OVCAR3 (cell line): ENCODE measurements around the genes PKIB and NKAIN2.

- RRBS, result no CpG with 5 or more reads among the region's 7 CpGs
These were observed 47.1 kb upstream of the PLN start for GRCh38 chr6:118500808-118501652.

DNA sequence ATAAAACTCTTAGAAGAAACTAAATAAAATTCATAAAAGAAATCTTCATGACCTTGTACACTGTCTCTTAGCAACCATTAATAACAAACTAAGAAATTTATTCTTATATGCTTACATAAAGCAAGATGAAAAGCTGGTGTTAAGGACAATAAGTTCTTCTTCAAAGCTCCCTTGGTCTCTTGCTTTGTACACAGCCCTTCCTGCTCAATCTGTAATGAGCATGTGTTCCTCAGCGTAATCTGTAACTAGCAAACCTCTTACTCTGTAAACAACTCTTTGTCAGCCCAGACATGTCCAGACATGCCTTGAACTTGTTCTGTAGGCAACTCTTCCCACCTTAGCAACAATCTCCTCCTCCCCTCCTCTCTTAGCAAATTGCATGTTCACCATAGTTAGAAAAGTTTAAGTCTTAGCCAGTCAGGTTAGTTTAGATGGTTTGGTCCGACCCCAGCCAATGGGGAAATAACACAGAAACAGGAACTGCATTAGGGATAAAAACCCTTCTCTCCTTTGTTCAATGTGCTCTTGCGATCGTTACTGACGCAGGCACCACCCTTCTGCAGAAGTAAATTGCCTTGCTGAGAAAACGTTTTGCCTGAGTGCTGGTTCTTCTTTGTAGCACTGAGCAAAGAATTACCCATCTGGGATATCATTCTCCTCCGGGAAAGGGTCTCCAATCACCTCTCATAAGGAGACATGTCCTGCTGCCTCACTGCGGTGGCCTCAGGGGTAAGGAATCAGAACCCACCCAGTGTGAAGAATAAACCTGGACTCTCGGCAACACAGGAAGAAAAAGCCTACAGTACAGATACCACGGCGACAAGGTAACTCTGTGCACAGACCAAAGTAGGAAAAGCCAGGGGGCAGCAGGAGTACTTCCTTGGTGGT is 26.0 kb downstream of the PLN start:
- RRBS, result no CpG with 5 or more reads among the region's 11 CpGs

GRCh38 chr6:118626413-118626967 is 24.9 kb downstream of the CEP85L start:
- RRBS, result no CpG with 5 or more reads among the region's 9 CpGs

DNA sequence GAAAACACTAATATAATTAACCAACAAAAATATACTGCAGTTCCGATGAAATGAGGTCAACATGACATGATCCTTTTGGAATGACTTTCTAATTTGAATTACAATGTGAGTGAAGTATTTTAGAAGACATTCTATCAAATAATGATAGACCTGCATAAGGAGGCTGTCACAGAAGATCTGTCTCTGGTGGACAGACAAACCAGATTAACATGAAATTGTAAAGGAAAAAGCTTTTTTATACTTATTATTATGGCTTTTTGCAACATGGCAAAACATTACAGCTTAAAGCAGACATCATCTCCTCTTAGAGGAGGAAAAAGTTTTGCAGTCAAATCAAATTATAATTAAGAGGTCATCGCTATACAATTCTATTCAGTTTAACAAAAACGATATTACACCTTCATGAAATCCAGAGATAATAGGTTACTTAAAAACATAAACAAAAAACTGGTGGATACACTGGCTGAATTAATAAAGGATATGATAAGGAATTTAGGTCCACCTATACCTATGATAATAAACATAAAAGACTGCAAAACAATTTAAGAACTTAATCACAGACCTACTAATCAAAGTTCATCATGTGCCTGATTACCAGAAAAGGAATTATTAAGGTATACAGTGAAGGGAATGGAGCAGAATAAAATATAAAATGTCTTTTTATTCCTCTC is 100.8 kb upstream of the FAM184A start:
- RRBS, result no CpG with 5 or more reads among the region's 3 CpGs

GRCh38 chr6:119301898-119302390 is 47.6 kb downstream of the MAN1A1 start:
- RRBS, result no CpG with 5 or more reads among the region's 2 CpGs

DNA sequence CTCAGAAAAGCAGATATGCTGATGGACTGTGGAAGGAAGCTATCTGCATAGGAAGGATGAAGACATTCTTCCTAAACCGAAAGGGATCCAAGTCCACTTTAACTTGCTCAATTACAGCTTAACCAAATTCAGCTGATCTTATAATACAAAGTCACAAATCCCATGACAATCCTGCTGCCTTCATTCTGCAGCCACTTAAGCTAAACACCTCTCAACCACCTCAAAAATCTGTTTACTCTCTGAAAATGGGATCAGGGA is 2.6 kb downstream of the MAN1A1 start:
- RRBS, result no CpG with 5 or more reads among the region's 1 CpG

DNA sequence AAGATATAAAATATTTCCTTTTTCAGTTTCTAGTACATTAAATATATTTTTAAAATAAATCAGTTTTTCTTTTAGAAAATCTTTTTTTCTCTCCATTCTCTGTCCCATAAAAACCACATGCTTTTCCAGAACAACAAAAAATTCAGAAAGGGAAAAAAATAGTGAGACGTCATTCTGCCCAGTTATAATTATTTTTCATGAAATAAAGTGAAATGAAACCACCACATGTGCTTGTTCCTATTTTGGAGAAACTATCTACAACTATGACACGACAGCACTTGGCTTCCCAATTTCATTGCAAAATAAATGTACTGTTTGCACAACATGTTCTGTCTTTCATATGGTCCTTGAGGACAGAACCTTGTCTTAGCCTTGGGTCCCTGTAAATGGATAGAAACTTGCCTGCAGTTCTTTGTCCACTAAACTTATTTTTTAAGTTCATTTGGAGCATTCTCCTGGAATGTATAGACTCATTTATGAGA is 5.6 kb upstream of the MAN1A1 start:
- RRBS, result no CpG with 5 or more reads among the region's 2 CpGs

GRCh38 chr6:121436926-121437308 is 1.5 kb downstream of the GJA1 start:
- RRBS, result 6% methylated on average over 15 of the region's 22 CpGs

DNA sequence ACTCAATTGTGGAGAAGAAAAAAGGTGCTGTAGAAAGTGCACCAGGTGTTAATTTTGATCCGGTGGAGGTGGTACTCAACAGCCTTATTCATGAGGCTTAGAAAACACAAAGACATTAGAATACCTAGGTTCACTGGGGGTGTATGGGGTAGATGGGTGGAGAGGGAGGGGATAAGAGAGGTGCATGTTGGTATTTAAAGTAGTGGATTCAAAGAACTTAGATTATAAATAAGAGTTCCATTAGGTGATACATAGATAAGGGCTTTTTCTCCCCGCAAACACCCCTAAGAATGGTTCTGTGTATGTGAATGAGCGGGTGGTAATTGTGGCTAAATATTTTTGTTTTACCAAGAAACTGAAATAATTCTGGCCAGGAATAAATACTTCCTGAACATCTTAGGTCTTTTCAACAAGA is 12.6 kb downstream of the GJA1 start:
- RRBS, result no CpG with 5 or more reads among the region's 3 CpGs

DNA sequence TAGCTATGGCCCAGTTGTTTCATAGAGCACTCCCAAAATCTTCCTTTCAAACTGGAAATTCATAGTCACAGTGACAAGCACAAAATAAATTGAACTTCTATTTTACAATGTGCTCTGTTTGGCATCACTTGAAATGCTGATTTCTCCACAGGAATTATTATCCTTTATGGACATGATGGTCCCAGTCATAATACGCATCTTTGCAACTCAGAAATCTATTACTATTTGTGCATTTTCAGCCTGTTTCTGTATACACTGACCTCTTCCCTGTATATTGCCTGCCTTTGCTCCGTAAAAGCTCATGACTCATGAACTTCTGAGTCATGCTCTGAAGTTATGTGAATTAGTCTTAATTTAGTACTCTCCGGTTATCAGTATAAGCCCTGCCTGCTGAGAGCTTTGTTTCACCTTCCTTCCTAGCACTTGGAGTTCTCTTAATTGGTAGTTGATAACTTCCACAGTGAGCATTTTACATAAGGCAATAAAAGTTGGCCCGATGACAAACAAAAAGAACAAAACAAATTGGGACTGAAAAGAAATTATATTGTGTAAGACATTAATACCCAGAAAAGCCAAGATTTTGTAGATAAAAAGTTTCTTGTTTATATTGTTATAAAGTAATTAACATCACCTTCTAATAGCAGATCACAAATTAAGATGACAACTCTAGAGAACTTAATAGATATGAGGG is 231.3 kb downstream of the GJA1 start:
- RRBS, result no CpG with 5 or more reads among the region's 4 CpGs

- RRBS, result no CpG with 5 or more reads among the region's 4 CpGs
These were observed 187.9 kb upstream of the HSF2 start for GRCh38 chr6:122211418-122212014.

DNA sequence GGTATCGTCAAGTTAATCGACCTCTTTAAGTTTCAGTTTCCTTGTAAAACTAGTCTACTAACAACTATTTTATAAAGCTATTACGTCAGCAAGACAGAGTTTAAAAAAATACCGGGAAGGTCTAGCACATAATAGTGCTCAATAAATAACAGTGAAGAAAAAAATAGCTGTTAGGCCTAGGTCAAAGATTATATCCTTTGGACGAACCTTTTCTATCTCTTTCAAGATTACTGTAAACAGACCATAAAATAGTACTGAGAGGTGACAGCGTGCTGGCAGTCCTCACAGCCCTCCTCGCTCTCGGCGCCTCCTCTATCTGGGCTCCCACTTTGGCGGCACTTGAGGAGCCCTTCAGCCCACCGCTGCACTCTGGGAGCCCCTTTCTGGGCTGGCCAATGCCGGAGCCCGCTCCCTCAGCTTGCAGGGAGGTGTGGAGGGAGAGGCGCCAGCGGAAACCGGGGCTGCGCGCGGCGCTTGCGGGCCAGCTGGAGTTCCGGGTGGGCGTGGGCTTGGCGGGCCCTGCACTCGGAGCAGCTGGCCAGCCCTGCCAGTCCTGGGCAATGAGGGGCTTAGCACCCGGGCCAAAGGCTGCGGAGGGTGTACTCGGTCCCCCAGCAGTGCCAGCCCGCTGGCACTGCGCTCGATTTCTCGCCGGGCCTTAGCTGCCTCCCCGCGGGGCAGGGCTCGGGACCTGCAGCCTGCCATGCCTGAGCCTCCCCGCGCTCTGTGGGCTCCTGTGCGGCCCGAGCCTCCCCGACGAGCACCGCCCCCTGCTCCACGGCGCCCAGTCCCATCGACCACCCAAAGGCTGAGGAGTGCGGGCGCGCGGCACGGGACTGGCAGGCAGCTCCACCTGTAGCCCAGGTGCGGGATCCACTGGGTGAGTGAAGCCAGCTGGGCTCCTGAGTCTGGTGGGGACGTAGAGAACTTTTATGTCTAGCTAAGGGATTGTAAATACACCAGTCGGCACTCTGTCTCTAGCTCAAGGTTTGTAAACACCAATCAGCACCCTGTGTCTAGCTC is 119.0 kb upstream of the HSF2 start:
- RRBS, result no CpG with 5 or more reads among the region's 54 CpGs

- RRBS, result no CpG with 5 or more reads among the region's 7 CpGs
These were observed 1.1 kb downstream of the SERINC1 start for GRCh38 chr6:122470382-122470958.

- RRBS, result 3% methylated on average over 16 of the region's 66 CpGs
These were observed at the start of gene PKIB for GRCh38 chr6:122609797-122610609. PKIB (plus strand) TSS chr6:122610405.

- RRBS, result no CpG with 5 or more reads among the region's 11 CpGs
These were observed 1.0 kb upstream of the NKAIN2 start for GRCh38 chr6:123802644-123803005.

DNA sequence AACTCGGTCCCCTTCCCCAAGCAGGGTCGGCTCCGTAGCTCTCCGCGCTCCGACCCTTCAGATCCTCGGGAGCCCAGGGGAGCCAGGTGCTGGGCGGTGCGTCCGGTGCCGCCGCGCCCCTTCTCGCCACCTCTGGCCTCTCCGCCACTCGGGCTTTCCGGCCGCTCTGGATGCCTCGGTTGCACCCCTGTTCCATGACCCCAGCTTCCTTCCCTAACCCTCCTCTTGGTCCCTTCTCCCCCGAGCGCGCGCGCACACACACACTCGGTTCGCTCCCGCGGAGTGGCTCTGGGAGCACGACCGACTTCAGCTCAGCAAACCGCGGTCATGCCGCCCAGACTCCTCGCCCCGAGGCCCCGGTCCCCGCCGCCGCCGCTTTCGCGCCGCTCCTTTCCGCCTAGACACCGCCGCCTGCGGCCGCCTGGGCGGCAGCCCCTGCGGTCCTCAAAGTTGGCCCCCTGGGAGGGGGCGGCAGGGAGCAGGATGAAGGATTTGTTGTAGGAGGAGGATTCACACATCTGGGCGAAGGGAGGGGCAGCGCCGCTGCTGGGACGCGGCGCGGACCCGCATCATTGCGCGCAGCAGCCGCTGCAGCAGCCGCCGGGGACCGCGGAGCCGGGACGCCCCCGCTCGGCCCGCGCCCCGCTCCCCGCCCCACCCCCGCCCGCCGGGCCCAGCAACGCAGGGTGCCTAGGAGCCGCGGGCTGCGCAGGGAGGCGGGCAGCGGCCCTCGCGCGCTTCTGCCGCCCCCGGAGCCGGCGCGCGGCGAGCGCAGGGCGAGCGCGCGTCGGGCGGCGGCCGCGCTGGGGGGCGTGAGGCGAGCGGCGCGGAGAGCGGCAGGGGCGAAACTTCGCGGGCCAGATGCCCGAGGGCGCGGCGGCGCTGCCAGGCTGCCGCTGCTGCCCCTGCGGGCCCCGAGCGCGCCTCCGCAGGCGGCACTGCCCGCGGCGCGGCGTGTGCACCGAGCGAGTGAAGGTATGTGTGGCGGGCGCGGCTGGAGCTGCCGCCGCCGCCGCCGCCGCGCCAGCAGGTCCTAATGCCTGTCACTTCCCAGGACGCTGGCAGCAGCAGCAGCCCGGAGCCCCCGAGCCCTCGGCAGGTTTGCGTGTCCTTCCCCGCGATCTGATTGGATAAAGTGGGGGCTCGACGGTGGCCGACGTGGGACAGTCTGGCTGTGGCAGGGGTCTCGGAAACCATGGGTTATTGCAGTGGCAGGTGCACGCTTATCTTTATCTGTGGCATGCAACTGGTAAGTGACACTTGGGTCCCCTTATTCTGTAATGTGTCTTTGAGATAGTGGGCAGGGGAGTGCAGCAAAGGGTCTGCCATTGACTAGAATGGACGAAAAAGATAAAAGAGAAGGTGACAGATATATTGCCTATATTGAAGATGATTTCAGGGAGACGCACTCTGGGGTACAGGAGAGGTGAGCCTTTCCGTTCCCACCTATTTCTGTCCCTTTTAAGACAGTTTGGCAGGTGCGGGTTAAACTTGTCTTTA is at the start of gene NKAIN2:
NKAIN2 (plus strand) TSS at position 860 of the 1,500 bp plus-strand sequence.
- RRBS, result 4% methylated on average over 31 of the region's 158 CpGs

DNA sequence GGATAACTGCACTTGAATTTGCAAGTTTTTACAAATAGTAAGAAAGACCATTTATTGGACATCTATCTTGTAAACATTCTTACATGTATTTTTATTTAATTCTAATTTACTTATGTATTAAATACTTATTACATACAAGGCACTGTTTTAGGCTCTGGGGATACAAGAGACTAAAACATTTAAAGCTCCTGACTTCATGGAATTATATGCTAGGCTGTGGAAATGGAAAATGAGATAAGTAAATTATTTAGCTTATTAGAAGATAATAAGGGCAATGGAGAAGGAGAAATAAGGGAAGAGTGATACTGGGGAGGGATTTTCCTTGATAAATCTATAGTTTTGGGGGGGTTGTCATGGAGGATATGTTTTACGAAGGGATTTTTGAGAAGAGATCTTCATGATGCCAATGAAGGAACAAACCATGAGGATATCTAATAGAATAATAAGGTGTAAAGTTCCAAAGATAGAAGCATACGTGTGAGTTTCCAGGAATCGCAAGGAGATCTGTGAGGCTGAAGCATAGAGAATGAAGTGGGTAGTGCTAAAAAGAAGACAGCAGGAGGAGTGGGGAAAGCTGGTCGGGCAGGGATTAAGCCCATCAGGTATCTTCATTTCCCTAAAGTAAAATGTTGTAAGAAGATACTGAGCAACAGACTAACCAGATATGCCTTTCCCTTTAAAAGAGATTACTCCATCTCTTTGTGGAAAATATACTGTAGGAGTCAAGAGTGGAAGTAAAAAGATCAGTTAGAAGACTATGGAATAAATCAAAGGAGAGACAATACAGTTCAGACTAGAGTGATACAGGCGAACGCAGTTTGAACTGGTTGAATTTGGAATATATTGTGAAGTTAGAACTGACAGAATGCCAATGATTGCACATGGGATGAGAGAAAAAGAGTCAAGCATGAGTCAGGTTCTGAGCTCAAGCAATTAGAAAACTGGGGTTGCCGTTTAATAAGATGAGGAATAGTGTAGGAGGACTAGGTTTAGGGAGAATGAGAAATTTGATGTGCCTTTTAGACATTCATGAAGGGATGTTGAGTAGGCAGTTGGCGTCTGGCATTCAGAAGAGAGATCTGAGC is 7.6 kb downstream of the RNF217 start:
- RRBS, result no CpG with 5 or more reads among the region's 8 CpGs

DNA sequence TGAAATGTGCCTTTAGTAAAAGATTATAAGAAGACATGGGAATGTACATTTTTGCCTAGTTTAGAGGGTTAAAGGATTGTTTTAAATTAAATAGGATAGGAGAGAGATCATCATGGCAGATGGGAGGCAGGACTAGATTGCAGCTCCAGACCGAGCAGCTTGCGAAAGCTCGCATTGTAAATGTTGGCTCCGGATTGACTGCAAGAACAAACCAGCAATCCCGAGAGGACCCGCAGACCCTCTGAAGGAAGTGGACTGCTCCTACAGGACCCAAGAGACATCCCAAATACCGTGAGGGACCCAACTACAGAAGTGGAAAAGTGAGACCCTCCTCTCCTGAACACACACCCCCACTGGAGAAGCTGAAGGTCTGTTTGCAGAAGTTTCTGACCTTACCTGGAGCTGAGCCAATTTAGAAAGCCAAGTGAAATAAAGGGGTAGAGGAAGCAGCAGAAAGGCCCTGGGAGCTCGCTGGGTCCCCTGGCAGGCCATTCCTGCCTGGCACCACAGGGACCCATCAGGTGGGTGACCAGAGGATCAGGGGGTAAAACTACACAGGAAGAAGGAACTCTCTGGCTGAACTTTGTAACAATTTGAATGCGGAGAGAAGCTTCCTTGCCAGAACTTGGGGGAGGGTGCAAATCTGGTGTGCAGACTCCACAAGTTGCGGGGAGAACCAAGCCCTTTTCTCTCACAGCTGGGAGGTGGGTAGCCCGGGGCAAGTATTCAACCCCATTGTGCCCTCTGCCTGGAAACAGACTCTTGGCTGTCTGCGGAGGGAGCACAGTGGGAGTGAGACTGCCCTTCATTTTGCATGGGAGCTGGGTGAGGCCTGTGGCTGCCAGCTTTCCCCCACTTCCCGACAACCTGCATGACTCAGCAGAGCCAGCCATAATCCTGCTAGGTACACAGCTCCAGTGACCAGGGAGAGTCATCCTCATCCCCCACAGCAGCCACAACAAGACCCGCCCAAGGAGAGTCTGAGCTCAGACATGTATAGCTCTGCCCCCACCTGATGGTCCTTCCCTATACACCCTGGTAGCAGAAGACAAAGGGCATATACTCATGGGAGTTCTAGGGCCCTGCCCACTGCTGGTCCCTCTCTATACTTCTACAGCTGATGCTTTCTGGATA is 29.7 kb upstream of the TPD52L1 start:
- RRBS, result no CpG with 5 or more reads among the region's 14 CpGs

- RRBS, result no CpG with 5 or more reads among the region's 5 CpGs
These were observed 66.1 kb downstream of the TPD52L1 start for GRCh38 chr6:125219604-125220205.